Measurements from ENCODE around the genes RPL14, ZNF619 and CTNNB1.

- RRBS, result 2% methylated on average over 8 of the region's 70 CpGs
Measured at GRCh38 chr3:40457039-40457711, at the start of gene RPL14. Gene RPL14 (plus strand): TSS chr3:40457339.

DNA sequence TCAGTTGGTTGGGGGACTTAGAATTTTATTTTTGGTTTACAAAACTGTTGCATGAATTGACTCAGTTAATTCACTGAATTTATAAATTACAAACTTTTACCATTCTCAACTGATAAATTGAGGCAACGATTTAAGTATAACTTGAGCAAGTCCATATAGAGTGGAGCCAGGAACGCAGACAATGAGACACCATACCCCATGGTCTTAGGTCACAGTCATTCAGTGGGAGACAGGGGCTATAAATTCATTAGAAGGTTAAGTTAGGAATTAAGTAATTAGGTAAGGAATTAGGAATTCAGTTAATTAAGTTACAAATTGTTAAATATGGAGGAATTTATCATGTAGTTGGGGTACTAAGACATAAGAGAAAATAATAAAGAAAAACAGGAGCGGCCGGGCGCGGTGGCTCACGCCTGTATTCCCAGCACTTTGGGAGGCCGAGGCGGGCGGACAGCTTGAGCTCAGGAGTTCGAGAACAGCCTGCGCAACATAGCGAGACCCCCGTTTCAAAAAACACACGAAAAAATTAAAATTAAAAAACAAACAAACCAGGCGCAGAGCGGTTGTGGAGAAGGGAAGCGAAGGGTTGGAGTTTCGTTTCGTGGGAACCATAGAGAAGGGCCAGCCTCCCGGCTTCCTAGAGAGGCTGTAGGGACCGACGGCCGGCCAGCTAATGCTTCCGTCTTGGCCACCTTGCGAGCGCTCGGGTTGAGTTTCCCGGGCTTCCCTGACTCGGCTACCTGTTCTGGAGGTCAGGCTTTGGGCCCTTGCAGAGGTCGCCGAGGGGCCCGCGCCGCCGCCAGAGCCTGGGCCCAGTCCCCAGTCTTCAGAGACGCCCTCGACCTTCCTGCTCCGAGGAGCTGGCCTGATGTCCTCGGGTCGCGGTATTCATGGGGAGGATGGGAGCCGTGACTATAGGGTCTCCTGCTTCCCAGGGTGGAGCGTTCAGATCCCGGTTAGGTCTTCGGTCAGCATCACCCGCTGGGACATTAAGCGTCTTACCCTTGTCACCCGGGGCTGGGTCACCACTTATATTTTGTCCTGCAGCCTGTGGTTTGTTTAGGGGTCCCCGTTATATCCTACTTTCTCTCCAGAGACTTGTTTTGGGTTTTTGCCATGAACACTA lies at the start of gene ZNF619:
Gene ZNF619 (plus strand): TSS at position 649 of the 1,126 bp plus-strand sequence.
- RRBS, result 8% methylated on average over 11 of the region's 50 CpGs

- RRBS, result 1% methylated on average over 44 of the region's 73 CpGs
Measured at GRCh38 chr3:41199171-41199828, at the start of gene CTNNB1. Gene CTNNB1 (plus strand): TSS chr3:41199505.

DNA sequence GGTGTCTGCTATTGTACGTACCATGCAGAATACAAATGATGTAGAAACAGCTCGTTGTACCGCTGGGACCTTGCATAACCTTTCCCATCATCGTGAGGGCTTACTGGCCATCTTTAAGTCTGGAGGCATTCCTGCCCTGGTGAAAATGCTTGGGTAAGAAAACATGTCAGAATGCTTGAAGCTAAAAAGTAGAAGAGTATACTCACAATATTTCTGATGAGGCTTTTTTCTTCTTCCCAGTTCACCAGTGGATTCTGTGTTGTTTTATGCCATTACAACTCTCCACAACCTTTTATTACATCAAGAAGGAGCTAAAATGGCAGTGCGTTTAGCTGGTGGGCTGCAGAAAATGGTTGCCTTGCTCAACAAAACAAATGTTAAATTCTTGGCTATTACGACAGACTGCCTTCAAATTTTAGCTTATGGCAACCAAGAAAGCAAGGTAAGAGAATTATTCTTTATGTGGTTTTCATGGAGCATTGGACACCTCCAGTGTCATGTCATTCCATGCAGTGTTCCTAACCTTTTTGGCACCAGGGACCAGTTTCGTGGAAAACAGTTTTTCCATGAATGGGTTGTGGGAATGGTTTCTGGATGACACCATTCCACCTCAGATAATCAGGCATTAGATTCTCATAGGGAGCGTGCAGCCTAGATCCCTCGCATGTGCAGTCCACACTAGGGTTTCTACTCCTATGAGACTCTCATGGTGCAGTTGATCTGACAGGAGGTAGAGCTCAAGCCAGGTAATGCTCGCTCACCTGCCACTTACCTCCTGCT lies 26.3 kb downstream of the CTNNB1 start:
- RRBS, result no CpG with 5 or more reads among the region's 10 CpGs

DNA sequence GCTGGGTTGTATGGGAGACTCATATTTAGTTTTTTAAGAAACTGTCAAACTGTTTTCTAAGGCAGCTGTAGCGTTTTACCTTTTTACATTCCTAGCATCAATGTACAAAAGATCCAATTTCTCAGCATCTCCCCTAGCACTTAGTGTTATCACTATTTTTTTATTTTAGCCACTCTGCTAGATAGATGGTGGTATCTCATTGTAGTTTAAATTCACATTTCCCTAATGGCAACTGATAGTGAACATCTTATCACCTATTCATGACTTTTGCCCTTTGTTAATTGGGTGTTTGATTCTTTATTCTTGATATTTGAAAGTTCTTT lies 201.4 kb downstream of the CTNNB1 start:
- RRBS, result no CpG with 5 or more reads among the region's 1 CpG

DNA sequence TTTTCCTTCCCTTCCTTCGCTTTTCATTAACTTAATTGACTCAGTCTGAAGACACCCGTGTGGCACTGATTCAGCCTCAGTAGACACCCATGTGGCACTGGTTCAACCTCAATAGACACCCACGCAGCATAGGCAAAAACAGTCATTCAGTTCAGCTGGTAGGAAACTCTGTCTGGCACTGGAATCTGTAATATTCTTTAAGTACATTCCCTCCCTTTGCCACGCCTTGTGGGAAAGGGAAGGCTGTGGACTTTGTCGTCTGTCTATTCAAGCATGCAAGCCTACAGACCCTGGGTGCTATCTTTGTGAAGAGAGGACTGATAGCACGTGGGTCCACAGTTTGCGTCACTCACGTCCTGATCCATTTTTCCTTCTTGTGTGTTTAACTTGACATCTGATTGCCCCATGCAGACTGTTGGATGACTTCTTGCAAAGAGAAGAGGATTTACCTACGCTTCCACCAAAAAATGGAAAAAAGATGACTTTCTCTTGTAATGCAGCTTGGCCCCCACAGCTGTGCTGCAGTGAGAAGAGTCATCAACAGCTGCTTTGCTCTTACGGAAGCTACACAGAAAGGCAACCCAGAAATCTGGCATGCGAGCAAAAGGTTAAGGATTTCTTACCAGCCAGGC lies 278.2 kb downstream of the ULK4 start:
- RRBS, result no CpG with 5 or more reads among the region's 11 CpGs

DNA sequence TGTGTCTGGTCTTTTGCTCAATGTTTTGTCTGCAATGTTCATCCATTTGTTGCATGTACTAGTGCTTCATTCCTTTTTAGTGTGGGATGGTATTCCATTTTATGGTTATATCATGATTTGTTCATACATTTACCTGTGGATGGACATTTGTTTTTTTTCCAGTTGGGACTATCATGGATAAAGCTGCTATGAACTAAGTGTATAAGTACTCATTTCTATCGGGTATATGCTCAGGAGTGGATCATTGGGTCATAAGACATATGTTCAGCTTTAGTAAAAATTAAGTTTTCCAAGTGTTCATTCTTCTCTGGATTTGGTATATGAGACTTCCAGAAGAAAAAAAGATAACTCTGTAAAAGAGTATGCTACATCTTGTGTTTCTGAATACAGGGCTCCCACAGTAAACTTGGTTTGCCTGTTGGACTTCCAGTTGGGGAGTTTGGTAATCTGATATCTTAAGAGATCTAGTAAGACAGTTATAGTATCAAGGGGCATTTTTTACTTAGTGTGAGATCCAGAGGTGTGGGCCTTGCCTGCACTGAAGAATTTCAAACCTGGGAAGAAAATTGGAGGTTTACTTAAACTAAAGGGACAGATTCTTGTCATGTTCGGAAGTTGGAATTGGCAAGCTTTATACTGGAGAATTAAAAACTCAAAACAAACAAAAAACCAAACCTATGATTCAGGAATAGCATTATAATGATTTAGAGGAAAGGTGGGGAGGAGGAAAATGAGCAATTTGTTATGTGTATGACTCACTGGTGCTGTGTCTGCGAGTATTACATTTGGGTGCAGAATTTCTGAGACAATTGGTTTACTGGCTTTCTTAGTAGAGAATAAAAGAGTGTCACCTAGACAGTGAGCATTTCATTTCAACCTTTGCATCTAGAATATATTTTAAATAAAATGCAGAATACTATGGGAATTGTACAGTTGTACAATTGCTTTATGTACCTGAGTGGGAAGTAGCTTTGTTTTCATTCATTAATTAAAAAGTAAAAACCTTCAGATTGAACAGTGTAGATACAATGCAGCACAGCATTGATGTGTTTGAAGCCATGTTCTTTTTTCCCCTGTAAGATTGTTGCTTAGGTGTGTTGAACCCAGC lies 58.9 kb upstream of the ULK4 start:
- RRBS, result no CpG with 5 or more reads among the region's 3 CpGs

- RRBS, result no CpG with 5 or more reads among the region's 5 CpGs
Measured at GRCh38 chr3:42057562-42058027, 33.6 kb upstream of the TRAK1 start.

- RRBS, result 65% methylated on average over 1 of the region's 11 CpGs
Measured at GRCh38 chr3:42087051-42087471, 4.1 kb upstream of the TRAK1 start.

DNA sequence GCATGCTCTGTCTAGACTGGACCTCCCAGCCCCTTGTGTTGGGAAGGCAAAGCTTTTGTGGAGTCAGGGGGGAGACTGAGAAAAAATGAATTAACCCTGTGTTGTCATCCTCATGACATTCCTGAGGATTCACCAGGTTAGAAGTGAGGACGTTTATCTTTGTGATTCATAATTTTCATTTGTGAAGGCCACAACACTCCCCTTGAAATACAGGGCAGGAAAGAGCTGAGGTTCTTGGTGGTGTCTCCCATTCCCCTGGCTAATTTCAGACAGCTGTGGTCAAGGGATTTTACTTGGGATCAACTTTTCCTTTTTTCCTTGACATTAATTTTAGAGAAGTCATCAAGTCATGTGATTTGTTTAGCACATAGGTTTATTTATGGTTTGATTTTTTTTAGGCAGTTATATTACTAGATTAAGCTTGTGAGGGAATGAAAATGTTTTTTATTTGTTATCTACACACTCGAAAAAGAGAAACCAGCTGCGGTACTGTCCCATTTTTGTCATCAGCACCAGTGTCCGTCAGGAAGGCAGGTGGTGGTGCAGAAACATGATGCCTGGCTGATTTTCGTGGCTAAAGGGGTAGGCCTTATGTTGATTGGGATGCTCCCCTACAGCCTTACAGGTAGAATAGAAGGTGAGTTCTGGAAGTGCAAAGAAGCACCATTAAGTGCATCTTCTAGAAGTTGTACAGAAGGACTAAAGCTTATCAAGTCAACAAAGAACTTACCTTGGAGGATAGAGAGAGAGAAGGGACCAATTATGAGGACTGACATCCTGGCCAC lies 54.8 kb downstream of the CCK start:
- RRBS, result no CpG with 5 or more reads among the region's 5 CpGs

DNA sequence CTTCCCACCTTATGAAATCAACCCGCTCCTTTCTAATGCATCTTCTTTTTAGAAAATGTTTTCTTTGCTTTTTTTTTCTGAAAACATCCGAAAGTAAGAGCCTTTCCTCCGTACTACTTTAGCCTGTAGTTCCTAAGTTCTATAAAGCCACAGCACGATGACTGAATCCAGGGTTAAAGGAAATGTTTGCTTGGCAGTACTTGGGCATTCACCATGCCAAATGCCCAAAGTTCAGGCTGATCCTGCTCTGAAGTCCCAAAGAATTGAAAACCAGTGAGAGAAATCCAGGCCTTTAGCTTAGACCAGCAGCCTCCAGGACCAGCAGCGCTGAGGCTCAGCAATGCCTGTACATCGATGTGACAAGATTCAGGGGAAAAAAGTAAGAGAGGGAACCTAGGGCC lies 35.2 kb downstream of the CCK start:
- RRBS, result no CpG with 5 or more reads among the region's 6 CpGs

- RRBS, result no CpG with 5 or more reads among the region's 7 CpGs
Measured at GRCh38 chr3:42731807-42732834, 29.5 kb upstream of the HHATL start.

- RRBS, result no CpG with 5 or more reads among the region's 7 CpGs
Measured at GRCh38 chr3:42746366-42746899, 26.6 kb downstream of the CCDC13 start.

- RRBS, result no CpG with 5 or more reads among the region's 4 CpGs
Measured at GRCh38 chr3:42872592-42873174, 3.0 kb downstream of the CYP8B1 start.

DNA sequence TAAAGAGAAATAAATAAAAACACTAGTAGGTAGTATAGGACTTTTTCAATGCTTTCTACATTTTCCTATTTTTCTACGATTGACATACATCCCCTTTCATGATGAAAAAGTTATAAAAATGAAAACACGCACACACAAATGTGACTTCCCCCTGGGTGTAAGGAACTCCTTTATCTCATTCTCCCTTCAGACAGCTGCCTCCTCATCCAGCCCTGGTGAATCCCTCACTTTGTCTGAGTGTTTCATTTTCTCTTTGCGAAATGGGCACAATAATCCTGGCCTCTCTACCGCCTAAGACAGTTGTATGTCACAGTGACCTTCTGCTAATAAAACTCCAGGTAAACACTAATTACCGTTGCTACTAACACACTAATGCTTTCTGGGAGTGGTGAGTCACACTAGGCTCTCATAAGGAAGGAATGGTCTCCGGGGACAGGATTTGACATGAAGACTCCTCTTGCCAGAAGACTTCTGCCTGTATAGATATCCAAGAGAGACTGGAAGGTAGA lies 71.8 kb upstream of the SNRK start:
- RRBS, result no CpG with 5 or more reads among the region's 6 CpGs

DNA sequence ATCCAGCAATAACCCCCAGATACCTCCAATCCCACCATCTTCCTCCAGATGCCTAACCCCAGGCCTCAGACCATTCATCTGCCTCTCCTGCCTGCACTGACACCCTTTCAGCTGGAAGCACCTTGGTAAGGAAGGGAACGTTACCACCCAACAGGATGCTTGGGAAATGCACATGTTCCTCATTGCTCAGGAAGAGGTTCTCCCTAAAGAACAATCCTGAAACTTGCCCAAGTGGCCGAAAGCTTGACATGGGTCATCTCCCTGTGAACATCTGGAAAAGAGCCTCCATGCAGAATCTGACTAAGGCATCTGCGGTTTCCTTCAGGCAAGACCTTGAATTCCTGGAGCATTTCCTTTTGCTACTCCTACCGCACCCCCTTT lies 68.8 kb upstream of the SNRK start:
- RRBS, result no CpG with 5 or more reads among the region's 4 CpGs

DNA sequence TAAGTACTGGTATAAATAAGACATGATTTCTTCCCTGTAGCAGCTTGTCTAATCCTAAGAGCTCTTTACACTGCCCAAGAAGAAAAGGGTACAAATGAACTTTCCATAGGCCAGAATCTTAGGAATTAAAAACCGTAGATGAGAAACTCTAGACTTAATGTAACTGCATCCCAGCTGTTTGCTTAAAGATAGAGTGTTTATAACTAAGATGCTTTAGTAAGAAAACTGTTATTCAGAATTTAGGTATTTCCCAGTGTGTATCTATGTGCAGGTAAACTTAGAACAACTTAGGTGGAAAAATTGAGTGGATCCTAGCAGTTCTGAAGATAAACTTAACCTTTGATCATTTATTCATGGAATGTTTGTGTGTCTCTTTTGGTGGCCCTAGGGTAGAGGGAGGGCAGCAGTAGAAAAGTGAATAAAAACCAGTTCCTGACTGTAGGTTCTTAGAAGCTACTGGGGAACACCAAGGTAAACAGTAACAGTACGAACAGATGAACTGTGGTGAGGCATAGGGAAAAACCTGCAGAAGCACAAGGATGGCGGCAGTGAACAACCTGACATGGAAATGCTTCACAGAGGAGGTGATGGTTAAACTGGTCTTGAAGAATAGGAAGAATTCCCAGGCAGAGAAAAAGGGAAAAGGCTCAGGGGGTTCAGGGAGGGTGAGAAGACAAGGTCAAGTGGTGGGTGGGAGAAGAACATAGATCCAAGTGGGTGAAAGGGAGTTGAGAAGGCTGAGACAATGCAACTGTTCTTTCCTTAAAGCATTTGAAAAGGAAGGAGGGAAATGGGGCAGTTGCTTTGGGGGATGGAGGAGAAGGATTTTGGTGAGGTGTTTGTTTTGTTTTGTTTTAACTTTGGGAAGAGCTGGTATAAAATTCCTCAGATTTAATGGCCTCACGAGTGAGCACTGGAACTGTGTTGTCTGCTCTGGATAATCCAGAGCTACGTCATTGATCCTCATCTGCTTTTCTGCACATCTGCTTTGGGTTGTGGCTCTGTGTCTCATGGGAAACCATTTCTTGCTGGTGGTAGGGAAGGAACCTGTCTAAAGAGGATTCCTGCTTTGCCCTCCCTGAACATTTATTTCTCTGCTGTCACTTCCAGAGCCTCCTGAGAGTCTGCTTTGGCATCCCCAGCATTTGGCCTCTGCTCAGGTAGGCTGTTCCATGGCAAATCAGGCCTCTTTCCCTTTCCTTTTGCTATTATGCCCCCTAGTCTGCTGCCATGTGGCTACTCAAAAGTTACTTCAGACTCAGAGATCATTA lies 2.7 kb downstream of the SNRK start:
- RRBS, result no CpG with 5 or more reads among the region's 5 CpGs

GRCh38 chr3:43290292-43290641 lies 3.9 kb downstream of the SNRK start:
- RRBS, result no CpG with 5 or more reads among the region's 1 CpG

DNA sequence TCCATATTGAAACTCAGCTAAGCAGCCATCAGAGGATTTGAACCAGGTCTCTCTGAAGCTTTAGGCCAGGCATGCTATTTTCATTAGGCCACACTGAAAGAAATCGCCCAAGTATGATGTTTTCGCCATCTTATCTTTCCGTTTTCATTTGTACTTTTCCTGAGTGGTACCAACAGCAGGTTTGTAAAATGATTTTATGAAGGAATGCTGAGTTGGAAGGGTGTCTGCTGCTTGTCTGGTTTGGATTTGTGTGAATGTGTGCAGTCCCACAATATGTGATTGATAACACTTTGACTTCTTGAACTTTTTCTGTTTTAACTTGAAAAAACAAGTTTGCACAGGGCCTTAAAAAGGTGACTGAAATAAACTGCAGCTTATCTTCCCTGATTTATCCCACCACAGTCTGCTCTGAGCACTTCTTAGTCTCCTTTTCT lies 39.5 kb downstream of the SNRK start:
- RRBS, result no CpG with 5 or more reads among the region's 3 CpGs

All from aortic smooth muscle cell (primary cell).